ENCODE results near the gene NFKBIL1.

GRCh38 chr6:31533400-31533955 is 4.7 kb downstream of the MCCD1 start:
- CAGE, long polyA plus RNA = no peak
- RRBS = no CpG with 5 or more reads among the region's 2 CpGs

DNA sequence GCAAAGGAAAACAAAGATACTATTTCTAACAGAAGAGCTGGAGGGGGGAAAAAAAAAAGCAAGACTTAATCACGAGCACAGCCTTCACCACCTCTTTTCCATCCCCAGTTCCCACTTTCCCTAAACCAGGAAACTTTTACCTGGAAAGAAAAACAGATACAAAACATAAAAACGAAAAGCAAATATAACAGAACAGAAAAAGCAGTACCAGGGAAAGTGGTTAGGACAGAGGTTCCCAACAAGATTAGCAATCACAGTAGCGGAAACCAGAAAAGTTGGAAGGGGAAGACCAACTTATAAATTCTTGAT is 1.2 kb downstream of the DDX39B start:
- CAGE, long polyA plus RNA = no peak
- RRBS = no CpG with 5 or more reads among the region's 3 CpGs

- CAGE, long polyA plus RNA = start-site peak on the plus strand at chr6:31547608-31547644, 109 and 70 reads in 2 replicates
- RRBS = no CpG with 5 or more reads among the region's 23 CpGs
These were observed at the start of gene NFKBIL1 for GRCh38 chr6:31547241-31547963. TSS of gene NFKBIL1 (plus strand) at chr6:31547608.

DNA sequence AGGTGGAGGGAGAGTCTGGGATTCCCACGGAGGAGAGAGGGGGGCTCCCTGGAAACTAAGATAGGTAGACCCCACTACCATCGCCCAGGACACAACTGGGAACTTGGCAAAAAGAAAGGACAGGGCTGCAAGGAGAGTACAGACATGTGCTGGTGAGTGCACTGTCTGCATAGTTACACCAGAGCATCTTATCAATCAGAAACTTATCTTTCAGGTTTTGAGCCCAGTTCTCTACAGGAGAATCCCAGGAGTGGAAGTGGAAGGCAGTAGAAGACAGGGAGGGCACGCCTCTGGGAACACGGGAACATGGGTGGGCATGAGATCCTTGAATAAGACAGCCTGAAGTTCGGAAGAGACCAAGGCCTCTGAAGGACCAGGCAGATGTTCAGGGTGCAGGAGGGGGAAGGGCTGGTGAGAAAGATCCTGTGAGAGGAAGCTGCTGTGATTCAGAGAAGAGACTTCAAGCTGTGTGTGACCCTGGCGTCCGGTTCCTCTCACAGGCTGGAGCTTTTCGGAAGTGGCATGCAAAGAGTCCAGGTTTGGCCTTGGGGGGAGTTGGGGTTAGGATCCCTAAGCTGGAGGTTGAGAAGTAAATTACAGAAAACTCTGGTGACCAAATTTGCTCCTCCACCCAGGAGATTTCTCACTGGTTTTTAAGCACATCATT is 12.3 kb upstream of the LTA start:
- CAGE, long polyA plus RNA = no peak
- RRBS = no CpG with 5 or more reads among the region's 8 CpGs

- CAGE, long polyA plus RNA = no peak
- RRBS = no CpG with 5 or more reads among the region's 50 CpGs
These were observed 659 bp upstream of the PRRC2A start for GRCh38 chr6:31619624-31620487.

GRCh38 chr6:31652763-31652888 is 165 bp upstream of the BAG6 start:
- CAGE, long polyA plus RNA = no peak
- RRBS = no CpG with 5 or more reads among the region's 4 CpGs

GRCh38 chr6:31657820-31658481 is 2.3 kb downstream of the APOM start:
- CAGE, long polyA plus RNA = no peak
- RRBS = no CpG with 5 or more reads among the region's 4 CpGs

DNA sequence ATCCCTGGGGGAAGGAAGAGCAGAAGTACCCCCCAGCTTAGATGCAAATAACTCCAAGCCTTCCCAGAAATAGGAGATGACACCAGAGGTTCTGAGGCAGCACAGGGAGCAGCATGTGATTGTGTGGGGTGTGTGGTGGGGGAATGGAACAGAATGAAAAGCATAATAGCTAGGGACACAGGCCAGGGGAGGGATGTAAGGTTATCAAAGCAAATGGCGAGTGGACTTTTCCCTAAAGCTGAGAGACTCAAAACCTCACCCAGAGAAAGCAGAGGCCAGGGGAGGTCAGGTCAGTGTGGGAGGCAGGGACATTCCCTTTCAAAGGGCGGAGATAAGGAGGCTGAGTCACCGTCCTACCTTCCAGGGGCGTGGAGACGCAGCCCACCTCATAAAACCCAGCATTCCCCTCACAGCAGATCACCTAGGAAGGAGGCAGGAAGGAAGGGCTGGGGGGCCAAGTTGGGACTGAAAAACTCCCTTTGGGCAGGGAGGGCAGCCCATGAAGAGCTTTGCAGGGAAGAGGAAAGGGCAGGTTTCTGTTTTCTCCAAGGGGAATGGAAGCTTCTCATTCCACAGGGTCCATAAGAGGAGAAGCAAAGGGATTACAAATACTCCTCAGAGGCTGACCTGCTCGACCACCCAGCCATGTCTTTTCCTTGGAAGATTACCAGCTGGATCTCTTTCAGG is 9.5 kb upstream of the LY6G5C start:
- CAGE, long polyA plus RNA = no peak
- RRBS = no CpG with 5 or more reads among the region's 6 CpGs

GRCh38 chr6:31725567-31726468 is 2.6 kb downstream of the MPIG6B start:
- CAGE, long polyA plus RNA = no peak
- RRBS = no CpG with 5 or more reads among the region's 10 CpGs

GRCh38 chr6:31727499-31728088 is 1.5 kb downstream of the DDAH2 start:
- CAGE, long polyA plus RNA = no peak
- RRBS = no CpG with 5 or more reads among the region's 7 CpGs

- CAGE, long polyA plus RNA = no peak
- RRBS = no CpG with 5 or more reads among the region's 12 CpGs
These were observed 7.2 kb downstream of the SAPCD1 start for GRCh38 chr6:31769535-31770221.

GRCh38 chr6:31794496-31795316 is 846 bp downstream of the VARS1 start:
- CAGE, long polyA plus RNA = no peak
- RRBS = 4% methylated on average over 10 of the region's 29 CpGs

DNA sequence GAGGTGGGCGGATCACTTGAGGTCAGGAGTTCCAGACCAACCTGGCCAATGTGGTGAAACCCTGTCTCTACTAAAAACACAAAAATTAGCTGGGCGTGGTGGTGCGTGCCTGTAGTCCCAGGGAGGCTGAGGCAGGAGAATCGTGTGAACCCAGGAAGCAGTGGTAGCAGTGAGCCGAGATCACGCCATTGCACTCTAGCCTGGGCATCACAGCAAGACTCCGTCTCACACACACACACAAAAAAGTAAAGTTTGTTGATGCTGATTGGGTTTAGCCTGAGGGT is 2.8 kb downstream of the HSPA1A start:
- CAGE, long polyA plus RNA = no peak
- RRBS = no CpG with 5 or more reads among the region's 7 CpGs

DNA sequence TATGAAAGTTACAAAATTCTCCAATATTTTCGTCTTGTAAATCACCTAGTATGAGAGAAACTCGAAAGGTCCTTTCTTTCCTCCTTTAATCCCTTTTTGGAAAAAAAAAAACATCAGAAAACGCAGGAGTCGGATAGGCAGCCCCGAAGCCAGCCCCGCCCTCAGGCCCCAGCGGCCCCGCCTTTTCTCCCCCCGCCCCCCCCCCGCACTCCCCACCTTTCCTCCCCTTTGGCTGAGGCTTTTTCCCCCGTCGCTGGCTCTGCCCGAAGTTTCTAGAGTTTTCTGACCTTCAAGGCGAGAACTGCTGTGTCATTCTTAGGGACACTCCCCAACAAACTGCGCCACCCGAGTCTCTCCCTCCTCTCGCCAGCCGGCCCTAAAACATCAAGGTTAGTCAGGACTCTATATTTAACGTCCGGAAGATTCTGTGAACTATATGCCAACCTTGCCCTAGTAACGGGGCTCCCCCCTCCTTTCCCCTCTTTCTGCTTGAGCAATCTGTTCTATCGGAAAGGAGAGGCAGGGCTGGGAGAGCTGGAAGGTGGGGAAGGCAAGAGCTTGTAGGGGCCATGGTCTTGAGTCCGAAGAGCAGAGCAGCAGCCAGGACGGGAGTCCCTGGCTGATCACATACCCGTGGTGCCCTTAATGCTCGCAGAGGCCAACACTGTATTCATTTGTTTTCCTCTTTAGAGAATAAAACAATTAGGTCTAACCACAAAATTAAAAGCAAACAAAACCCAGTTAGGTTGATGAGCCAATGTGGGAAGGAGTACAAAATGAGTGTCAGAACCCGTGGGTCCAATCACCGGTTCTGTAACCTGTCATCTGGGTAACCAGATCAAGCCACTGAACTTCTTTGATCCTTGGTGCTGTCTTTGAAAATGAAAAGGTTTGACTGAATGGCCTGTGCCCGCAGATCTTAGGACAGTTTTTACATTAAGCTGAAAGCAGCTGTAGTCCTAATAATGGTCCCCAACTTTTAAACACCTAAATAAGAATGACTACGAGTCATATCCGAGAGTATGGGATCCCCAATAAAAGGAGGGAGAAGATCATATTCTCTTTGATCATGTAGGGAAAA is 5.3 kb upstream of the HSPA1B start:
- CAGE, long polyA plus RNA = no peak
- RRBS = 6% methylated on average over 3 of the region's 31 CpGs

DNA sequence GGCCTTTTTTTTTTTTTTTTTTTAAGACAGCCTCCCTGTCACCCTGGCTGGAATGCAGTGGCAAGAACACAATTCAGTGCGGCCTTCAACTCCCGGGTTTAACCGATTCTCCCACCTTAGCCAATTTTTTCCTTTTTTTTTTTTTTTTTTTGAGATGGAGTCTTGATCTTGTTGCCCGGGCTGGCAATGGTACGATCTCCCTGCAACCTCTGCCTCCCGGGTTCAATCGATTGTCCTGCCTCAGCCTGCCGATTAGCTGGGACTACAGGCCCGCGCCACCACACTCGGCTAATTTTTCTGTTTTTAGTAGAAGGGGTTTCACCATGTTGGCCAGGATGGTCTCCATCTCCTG is 8.3 kb downstream of the HSPA1B start:
- CAGE, long polyA plus RNA = no peak
- RRBS = under 1% methylated on average over 2 of the region's 11 CpGs

DNA sequence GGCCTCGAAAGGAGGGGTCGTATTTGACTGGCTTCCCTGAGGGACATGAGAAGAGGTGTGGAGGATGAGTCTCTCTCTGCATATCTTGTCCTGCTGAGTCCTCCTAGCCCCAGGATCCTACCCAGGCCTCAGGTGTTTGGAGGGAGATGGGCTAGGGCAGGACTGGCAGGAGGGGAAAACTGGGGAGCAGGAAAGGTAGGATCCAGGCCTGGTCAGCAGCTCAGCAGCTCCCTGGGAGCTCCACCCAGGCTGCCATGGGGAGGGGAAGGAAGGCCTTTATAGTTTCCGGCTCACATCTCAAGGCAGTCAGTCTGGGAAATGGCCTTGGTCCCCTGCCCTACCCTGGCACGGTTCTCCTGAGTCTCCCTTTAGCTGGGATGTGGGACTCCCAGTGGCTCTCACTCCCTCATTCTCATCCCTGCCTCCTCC is 1.7 kb downstream of the SLC44A4 start:
- CAGE, long polyA plus RNA = no peak
- RRBS = no CpG with 5 or more reads among the region's 4 CpGs

GRCh38 chr6:31896039-31896917 is 1.2 kb downstream of the EHMT2 start:
- CAGE, long polyA plus RNA = no peak
- RRBS = no CpG with 5 or more reads among the region's 11 CpGs

DNA sequence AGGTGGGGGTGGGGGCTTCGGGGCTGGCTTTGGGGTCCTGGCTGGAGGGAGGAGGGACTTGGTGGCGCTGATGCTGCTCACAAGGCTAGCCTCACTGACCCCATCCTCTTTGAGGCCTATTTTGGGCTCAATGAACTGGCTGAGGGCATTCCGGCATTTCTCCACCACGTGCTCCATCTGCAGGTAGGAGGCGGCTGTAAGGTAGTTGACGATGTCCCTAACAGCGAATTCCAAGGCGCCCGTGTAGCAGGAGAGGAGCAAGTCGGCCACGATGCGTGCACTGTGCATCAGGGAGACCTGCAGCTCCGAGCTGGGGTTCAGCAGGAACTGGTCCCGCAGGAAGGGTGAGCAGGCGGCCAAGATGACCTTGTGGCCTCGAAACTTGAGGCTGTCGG is 1.1 kb downstream of the ZBTB12 start:
- CAGE, long polyA plus RNA = no peak
- RRBS = no CpG with 5 or more reads among the region's 17 CpGs

DNA sequence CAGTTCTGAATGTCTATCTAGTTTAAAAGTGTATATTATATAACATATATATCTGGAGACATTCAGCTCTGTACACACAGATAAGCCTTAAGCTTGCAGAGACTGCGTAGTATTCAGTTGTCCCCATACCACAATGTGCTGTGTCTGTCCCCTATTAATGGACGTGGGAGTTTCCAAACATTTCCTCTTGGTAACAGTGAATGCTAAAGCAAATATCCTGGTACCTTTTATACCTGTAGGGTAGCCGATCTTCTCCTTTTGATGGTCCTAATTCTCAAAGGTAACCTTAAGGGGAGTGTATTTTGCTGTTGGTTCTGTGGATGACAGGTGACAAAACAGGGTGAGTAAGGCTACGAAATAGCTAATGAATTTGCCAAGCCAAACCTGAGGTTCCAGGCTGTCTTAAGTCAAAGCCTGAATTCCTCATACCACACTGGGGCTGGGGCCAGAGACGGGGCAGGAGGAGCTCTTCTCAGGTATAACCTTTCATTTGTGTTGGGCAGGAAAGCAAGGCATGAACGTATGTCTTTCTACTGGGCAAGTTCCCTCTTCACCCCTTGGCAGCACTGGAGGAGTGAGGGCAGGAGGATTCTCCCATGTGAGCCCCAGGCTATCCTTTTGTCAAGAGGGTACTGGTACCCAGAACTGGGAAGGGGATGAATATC is 7.7 kb upstream of the C2 start:
- CAGE, long polyA plus RNA = no peak
- RRBS = no CpG with 5 or more reads among the region's 6 CpGs

GRCh38 chr6:32046303-32047508 is 8.5 kb downstream of the CYP21A2 start:
- CAGE, long polyA plus RNA = no peak
- RRBS = 19% methylated on average over 9 of the region's 31 CpGs

All from osteoblast (primary cell).